Astrocyte (in vitro differentiated cells and primary cell): ENCODE results near the genes SLPI and WFDC10B.

GRCh38 chr20:44615054-44615915 lies 32.9 kb downstream of the PKIG start:
- PRO-cap = no peak
- RRBS, 2 experiments = 50 to 52% methylated on average over 1 to 3 of the region's 13 CpGs

DNA sequence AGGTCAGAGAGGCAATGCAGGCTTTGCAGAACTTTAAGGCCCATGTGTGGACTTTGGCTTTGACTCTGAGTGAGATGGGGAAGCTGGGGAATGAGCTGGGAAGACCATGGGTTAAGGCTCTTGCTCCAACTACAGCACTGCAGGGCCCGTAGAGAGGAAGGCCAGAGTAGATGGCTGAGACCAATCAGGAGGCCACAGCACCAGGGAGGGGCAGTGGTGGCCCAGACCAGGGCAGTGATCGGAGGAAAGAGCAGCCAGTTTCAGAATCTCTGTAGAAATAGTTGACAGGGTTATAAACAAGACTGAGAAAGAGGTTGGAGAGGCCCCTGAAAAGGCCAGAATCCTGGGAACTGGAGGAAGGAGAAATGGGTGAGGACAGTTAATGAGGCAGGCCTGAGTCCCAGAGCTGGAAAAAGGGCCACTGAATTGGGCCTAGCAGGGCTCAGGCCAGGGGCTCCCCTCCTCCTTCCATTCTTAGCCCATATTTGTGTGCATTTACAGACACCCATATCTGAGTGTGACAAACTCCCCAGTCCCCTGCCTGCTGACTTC lies 18.0 kb downstream of the ADA start:
- PRO-cap = no peak
- RRBS, 2 experiments = no CpG with 5 or more reads among the region's 2 CpGs

GRCh38 chr20:44809245-44809870 lies 988 bp downstream of the RIMS4 start:
- PRO-cap = no peak
- RRBS, 2 experiments = 12% methylated on average over 13 of the region's 26 CpGs; no CpG with 5 or more reads in 1 of the 2 experiments

DNA sequence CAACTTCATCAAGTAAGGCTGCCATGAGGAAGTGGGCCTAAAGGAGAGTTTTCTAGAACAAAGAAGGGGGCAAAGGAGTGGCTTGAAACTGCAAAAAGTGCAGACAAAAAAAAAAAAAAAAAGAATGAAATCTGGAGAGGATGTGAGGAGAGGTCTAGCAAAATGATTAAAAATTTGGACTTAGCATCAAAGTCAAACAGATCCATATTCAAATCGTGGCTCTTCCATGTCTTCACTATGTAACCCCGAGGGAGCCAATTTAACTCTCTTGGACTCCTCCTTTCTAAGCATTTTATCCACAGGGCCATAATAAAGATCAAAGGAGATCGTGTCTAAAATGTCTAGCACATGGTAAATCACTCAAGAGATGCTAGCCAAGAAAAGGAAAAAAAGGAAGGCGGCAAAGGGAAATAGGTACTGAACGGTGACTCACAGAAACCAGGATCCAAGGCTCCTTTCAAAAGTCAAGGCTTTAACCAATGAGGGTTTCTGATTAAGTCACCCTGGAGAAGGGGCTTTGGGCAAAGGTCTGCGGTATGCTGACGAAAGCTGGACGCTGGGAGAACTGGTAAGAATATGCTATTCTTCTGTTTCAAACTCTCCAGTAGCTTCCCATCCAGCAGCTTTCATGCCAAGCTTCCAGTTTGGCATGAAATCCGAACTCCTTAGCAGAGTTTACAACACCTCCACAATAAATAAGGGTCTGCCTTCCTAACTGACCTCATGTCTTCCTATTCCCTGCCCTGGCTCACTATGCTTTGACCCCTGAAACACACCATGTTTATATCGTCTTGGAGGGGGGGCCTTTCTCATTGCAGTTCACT lies 1.2 kb downstream of the TOMM34 start:
- PRO-cap = no peak
- RRBS, 2 experiments = no CpG with 5 or more reads among the region's 10 CpGs

DNA sequence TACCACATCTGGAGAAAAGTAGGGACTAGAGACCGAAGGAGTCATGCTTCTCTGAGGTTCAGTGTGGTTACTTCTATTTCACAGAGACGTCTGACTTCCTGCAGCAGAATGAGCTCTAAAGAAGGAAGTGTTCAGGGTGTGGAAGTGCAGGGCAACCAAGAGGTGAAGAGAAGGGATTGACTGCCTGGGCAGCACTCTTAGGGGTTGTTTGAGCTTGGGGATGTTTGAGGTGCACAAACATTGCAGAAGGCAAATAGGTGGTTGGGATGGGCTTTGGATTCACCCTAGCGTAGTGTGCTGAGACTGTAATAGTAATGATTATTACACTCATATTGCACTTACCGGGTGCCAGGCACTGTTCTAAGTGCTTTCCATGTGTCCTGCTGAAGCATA lies 1.2 kb downstream of the STK4 start:
- PRO-cap = no peak
- RRBS, 2 experiments = no CpG with 5 or more reads among the region's 4 CpGs

- PRO-cap = no peak
These were observed 12.7 kb downstream of the STK4 start for GRCh38 chr20:44979064-44979263.

GRCh38 chr20:44979264-44979749 lies 13.0 kb downstream of the STK4 start:
- PRO-cap = no peak
- RRBS, 2 experiments = no CpG with 5 or more reads among the region's 2 CpGs

GRCh38 chr20:45053086-45053448 lies 47.9 kb downstream of the KCNS1 start:
- PRO-cap = unidirectional peak, plus-strand start at chr20:45053369
- RRBS, 2 experiments = no CpG with 5 or more reads among the region's 5 CpGs

GRCh38 chr20:45069836-45070556 lies 30.9 kb downstream of the KCNS1 start:
- PRO-cap = no peak
- RRBS, 2 experiments = no CpG with 5 or more reads among the region's 1 CpG

- PRO-cap = no peak
- RRBS, 2 experiments = no CpG with 5 or more reads among the region's 7 CpGs
These were observed 19.6 kb downstream of the KCNS1 start for GRCh38 chr20:45081143-45081921.

GRCh38 chr20:45254376-45255343 lies at the start of gene SLPI:
Gene SLPI, minus strand, starts transcription at chr20:45254564.
- PRO-cap = no peak
- RRBS, 2 experiments = no CpG with 5 or more reads among the region's 7 CpGs

DNA sequence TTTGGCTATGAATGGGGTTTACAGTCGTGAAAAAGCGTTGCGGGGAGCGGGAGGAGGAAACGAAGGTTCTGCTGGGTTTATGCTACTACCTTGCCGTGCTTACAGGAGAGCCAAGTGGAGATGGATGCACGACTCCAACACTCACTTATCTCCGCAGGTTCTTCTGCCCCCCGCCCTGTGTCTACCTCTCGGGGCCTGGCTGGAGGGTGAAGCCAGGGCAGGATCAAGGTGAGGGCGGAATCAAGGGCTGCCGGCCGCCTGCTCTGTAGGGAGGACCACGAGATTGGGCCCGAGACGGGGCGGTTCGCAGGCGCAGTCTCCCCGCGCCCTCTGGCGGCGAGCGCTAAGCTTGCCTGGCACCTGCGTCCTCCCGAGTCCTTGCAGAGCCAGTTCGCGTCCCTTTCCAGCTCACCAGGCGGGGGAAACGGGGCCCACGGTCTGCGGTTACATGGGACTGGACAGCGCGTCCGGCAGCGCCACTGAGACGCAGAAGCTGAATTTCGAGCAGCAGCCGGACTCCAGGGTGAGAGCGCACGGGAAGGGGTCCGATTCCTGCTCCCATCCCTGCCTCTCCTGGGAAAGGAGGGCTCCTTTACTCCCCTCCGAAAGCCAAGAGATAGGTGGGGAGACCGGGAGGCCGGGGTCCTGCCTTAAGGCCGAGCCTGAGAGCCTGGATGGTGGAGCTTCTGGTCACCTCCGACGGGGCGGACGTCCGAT lies 3.5 kb upstream of the MATN4 start:
- PRO-cap = no peak
- RRBS, 2 experiments = 5 to 28% methylated on average over 5 to 8 of the region's 51 CpGs

DNA sequence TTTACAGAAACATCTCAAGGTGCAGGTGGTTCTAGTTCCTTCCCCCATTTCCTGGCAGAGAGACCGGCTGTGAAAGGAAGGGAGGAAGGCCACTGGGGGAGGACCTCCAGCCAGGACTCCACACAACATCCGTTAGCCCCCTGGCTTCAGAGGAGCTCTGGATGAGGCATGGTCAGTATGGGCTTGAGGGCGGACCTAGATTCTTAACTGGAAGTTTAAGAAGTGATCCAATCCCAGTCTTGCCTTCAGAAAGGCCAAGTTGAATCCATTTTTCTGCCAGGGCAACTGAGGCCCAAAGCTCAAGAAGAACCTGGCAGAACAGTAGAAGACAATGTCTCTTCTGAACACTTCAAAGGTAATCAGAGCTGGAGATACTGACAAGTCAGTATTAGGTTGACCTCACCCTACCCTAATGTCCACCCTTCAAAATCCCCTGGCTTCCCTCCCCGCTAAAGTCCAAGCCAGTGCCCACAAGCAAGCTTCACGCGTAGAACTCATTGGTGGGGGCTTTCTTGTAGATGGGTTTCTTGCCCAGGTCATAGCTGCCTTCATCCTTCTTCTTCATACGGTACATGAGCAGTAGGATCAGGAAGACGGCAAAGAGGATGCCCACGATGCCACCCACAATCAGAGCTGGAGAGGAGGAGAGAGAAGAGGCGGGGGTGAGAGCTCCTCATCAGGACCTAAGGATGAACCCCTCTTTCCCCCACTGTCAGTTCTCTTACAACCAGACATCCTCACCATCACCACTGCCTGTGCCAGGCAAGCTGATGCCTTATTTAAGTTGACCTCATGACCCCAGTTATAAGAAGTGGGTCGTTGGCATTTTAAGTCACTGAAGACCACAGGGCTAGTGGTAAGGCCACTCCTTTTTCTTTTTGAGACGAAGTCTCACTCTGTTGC lies 18.9 kb upstream of the MATN4 start:
- PRO-cap = no peak
- RRBS, 2 experiments = no CpG with 5 or more reads among the region's 12 CpGs

GRCh38 chr20:45329244-45329876 lies 18.9 kb downstream of the SDC4 start:
- PRO-cap = no peak
- RRBS, 2 experiments = no CpG with 5 or more reads among the region's 4 CpGs

DNA sequence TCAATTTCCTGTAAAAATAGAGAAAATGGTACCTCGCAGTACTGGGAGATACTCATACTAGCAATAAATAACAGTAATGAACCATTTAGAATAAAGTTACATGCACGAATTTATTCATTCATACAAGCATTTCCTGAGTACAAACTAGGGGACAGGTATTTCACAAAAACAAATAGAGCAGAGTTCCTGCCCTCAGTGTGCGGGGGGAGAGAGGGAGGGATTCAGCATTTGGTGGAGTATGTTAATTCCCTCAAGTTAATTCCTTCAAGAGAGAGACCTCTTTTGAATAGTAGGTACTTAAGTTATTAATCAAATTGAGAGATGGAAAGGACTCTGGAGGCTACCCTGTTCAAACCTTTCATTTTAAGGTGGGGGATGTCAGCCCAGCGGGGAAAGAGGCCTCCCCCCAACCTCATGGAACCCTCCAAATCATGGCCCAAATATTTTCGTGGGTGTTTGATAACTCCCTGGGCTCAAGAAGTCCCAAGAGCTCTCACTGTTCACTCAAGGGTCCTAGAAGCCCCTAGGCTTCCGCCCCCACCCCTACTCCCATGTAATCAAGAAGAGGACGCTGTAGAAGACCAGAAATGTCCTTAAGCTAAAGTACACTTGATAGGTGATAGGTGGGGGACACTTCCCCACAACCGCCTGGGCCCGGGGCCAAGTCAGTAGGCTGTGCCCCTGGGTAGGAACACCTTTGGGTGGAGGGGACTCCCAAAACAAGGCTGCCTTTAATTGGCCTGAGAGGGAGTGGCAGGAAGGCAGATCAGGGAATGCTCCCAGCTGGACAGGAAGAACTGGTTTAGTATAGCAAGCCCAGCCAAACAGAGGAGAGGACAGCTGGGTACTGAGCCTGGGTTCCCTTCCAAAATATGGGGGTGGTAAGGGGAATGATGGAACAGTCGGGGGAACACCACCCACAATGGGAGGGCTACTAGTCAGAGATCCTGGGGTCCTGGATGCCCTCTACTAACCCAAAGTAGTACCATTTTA lies 2.9 kb downstream of the SDC4 start:
- PRO-cap = no peak
- RRBS, 2 experiments = no CpG with 5 or more reads among the region's 10 CpGs

DNA sequence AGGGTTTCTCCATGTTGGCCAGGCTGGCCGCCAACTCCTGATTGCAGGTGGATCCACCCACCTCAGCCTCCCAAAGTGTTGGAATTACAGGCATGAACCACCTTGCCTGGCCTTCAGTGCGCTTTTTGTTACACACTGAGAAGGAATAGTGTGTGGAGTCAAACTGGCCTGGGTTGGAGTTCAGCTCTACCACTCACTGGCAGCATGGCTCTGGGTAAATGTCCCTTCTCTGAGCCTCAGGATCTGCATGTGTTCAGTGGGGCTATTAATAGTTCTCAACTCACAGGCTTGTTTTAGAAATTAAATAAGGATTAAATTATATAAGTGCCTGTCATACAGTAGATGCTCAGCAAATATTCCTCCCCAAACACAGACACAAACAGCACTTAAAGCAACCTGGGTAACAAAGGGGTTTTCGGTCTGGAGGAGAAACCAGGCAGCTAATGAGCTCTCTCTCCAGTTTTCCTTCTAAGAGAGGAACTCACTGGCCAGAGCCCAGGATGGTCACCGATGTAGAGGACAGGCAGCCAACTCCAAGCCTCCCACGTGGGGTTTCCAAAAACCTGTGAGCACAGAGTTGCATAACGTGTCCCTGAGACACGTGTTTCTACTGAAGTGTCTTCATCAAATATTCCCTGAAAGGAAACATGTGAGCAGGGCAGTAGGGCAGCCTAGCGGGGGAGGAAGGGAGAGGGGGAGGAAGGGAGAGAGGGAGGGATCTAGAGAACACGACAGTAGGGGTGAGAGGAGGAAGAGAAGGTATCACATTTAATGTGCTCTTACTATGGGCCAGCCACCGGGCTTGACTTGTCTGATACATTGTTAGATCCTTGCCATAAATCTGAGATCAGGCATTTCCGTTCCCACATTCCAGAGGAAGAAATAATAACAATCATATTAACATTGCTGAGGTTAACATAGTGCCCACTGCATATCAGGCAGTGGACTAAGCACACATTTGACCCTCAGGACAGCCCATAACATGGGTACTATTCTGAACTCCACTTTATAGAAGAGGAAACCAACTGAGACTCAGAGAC lies 4.8 kb upstream of the SYS1 start:
- PRO-cap = no peak
- RRBS, 2 experiments = no CpG with 5 or more reads among the region's 11 CpGs

DNA sequence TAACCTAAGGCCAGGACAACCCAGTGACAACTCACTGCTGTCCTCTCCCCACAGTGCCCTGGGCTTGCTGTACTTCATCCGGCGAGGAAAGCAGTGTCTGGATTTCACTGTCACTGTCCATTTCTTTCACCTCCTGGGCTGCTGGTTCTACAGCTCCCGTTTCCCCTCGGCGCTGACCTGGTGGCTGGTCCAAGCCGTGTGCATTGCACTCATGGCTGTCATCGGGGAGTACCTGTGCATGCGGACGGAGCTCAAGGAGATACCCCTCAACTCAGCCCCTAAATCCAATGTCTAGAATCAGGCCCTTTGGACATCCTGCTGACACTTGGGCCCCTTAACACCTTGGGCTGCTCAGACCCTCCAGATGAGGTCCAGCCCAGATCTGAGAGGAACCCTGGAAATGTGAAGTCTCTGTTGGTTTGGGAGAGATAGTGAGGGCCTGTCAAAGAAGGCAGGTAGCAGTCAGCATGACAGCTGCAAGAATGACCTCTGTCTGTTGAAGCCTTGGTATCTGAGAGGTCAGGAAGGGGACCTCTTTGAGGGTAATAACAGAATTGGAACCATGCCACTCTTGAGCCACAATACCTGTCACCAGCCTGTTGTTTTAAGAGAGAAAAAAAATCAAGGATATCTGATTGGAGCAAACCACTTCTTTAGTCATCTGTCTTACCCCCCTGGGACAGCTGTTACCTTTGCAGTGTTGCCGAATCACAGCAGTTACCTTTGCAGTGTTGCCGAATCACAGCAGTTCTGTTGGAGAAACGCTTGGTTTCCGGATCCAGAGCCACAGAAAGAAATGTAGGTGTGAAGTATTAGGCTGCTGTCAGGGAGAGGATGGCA lies 4.1 kb downstream of the SYS1 start:
- PRO-cap = no peak
- RRBS, 2 experiments = no CpG with 5 or more reads among the region's 13 CpGs

- PRO-cap = no peak
- RRBS, 2 experiments = 15 to 19% methylated on average over 4 to 6 of the region's 50 CpGs
These were observed 4.6 kb downstream of the TP53TG5 start for GRCh38 chr20:45373107-45374340.

DNA sequence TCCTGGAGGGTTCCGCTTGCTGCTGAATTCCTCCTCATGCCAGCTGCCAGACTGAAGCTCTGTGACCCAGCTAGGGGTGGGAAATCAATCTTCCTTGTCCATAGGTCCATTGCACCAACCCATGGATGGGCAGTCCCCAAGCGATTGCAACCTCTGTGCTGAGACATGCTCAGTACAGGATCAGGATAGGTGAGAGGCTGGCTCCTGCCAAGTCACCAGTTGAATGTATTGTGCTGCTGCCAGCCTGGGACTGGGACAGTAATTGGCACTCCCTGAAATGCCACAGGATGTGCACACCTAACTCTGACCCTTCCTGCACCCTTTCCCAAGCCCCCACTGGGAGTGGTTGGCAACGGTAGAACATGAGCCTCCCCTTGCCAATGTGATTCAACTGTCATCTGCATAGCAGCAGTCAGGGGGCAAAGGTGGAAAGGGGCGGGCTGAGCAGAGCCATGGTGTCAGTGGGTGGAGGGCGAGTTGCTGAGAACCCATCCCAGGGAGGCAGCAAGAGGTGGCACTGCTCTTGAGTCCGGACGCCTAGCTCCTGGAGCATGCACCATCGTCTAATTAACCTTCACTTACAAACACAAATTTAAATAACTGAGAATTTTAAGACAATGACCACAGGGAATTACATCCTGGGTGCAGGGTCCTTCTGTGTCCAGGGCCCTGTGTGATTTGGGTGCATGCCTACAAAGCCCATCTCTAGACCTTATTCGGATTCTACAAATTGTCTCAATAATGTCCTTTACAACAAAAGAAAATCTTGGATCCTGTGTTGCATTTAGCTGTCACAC lies 15.3 kb downstream of the SPINT3 start:
- PRO-cap = no peak
- RRBS, 2 experiments = no CpG with 5 or more reads among the region's 9 CpGs

DNA sequence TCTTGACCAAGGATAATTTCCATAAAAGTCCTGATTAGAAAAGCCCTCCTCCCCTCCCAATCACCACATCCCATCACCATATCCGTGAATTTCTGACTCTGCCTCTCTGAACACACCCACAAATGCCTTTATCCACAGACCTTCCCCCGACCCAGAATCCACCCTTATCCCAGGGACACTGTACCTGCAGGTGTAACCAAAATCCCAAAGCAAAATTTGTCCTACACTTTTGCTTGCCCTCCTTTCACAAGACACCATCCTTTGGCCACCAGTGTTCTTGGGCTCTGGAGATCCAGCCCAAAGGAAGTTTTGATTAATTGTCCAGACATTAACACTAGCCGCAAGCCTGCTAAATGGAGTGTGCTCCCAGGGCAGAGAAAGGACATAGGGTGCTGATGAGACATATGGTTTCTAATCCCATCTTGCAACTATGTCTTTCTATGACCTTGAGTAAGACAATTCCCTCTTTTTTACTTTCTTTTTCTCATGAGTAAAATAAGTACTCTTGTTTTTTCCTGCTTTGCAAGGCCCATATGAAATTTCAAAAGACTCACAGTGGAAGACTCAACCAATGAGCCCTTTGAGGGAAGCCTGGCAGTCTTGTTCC lies at the start of gene WFDC10B:
Gene WFDC10B, minus strand, starts transcription at position 286 of the 607 bp plus-strand sequence.
- PRO-cap = no peak
- RRBS, 2 experiments = no CpG with 5 or more reads among the region's 3 CpGs